ENCODE measurements around the gene CELA3A.

DNA sequence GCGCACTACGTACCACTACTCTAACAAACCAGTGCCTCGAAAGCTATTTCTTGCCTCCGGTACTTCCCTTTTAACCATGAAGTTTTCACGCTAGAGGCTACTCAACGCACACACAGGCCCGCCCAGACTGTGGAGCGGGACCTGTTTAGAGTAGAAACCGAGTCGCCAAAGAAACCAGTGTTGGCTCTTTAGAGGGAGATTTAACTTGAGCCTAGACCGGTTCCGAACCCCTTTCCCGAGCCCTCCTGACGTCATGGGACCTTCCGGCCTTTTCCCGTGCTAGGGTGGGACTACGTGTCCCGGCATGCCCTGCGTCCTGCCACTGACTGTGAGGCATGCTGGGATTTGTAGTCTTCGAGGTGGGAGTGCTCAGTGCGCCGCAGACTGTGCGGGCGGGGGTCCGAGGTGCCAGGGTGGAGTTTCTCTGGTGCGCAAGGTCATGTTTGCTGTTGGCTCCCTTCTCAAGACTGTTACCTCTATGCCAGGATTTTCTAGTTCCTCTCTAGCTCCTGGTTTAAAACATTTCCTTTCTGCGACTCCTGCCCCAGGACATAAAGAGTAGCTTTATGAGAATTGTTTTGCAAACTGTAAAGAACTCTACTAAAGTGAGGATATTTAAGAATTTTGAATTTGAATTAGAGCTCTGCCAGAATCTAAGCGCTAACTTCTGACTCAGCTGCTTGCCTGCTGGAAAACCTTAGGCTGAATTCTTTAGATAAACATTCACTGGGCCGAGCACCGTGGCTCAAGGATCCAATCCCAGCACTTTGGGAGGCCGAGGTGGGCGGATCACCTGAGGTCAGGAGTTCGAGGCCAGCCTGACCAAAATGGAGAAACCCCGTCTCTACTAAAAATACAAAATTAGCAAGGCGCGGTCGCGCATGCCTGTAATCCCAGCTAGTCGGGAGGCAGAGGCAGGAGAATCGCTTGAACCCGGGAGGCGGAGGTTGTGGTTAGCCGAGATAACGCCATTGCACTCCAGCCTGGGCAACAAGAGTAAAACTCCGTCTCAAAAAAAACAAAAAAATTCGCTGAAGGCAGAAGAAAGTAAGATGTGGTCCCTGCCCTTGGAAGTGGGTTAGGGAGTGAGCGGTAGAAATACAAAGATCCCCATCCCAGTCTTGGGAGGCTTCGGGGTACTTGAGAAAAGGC lies 793 bp upstream of the USP48 start:
- RRBS = 0% methylated on average over 6 of the region's 48 CpGs

DNA sequence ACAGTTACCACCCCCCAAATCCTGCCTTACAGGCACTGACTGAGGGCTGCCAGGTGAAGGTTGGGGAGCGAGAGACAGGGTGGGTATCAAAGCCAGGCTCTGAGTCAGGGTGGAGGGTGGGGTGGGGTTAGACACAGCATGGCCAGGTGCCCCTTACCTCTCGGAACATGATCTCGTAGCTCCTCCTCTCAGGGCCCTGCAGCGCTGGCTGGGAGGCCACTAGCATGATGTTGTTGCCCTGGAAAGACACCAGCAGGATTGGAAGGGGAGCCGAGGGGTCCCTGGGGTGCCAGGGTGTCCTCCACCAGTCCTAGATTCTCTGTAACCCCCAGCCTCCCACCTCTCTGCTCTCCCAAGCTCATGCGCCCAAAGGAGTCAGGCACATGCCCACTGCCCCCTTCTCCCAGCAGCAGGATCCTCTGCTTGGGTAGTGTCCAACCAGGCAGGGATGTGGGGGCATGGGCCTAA lies 53.1 kb downstream of the LDLRAD2 start:
- RRBS = no CpG with 5 or more reads among the region's 6 CpGs

DNA sequence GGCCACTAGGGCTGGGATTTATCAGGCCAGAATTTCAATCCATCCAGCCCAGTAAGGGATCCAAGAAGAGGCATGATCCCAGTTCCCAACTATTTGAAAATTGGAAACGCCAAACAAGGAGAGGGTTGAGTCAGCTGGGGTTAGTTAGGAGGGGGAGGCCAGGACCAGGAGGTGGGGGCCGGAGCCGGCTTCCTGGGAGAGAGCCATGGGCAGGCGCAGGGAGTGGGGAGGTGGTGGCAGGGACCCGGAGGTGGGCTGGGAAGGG lies 10.4 kb downstream of the HSPG2 start:
- RRBS = 23% methylated on average over 3 of the region's 5 CpGs

DNA sequence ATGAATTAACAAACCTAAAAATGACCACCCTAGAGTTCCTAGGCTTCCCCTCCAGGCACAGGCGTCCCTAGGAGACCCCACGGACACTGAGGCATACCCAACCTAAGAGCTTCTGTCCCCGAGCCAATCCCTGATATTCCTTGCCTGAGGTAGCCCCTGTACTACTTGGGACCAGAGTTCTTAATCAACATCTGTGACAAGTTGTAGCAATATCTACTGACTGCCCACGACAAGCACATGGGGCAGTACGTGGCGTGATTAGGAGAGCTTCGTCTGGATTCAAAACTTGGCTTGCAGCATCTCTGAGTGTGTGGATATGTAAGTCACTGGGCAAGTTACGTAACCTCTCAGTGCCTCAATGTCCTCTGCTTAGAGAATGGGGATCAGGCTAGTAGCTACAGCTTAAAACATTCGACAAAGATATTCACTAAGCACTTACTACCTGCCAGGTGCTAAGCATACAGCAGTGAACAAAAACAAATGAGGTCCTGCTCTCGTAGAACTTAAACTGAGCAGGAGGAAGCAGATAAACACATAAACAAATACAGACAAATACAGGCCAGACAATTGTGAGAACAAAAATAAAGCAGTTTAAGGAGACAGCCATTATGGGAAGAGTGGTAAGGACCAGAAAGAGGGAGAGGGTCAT lies 5.0 kb downstream of the HSPG2 start:
- RRBS = no CpG with 5 or more reads among the region's 10 CpGs

- RRBS = no CpG with 5 or more reads among the region's 11 CpGs
These were observed at the start of gene CELA3A for GRCh38 chr1:22001303-22001899. TSS of gene CELA3A (plus strand) at chr1:22001657.

DNA sequence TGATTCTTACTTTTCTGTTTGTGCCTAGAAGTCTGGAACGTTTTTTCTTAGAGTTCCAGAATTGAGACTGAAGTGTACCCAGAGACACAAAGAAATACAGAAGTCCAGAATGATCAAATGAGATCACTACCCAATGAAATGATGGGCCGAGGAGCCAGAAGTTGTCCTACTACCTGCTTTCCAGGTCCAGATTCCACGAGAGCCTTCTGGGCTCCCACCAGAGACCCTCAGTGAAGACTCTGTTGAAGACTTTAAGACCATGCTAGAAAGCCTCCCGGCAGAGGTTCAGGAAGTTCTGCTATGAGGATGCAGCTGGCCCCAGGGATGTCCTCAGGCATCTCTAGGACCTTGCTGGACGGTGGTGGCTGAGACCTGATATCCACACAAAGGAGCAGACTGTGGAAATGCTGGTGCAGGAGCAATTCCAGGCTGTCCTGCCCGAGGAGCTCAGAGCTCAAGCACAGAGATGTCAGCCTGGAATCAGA lies 22.2 kb upstream of the CDC42 start:
- RRBS = no CpG with 5 or more reads among the region's 6 CpGs

DNA sequence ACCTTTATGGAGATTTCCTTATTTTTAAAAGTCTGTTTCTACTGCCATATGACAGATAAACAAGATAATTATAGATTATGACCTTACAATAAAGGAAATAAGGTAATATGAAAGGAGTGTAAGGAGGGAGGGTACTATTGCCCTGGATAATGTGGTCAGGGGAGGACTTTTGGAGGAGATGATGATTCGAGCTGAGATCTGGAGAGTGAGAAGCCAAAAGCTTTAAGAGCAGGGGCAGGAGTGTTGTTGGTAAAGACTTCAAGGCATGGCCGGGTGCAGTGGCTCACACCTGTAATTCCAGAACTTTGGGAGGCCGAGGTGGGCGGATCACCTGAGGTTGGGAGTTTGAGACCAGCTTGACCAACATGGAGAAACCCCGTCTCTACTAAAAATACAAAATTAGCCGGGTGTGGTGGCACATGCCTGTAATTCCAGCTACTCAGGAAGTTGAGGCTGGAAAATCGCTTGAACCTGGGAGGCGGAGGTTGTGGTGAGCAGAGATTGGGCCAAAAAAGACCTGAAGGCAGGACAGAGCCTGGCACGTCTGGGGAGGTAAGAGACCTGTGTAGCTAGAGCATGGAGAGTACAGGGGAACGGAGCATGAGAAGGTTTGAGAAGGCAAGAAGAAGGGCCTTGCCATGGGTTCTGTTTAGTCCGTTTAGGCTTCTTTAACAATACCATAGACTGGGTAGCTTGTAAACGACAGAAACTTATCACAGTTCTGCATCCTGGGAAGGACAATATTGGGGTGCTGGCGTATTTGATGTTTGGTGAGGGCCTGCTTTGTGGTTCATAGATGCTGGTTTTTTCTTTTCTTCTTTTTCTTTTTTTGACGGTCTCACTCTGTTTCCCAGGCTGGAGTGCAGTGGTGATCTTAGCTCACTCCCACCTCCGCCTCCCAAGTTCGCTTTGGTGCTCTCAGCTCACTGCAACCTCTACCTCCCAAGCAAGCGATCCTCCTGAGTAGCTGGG lies 14.3 kb downstream of the CDC42 start:
- RRBS = no CpG with 5 or more reads among the region's 17 CpGs

DNA sequence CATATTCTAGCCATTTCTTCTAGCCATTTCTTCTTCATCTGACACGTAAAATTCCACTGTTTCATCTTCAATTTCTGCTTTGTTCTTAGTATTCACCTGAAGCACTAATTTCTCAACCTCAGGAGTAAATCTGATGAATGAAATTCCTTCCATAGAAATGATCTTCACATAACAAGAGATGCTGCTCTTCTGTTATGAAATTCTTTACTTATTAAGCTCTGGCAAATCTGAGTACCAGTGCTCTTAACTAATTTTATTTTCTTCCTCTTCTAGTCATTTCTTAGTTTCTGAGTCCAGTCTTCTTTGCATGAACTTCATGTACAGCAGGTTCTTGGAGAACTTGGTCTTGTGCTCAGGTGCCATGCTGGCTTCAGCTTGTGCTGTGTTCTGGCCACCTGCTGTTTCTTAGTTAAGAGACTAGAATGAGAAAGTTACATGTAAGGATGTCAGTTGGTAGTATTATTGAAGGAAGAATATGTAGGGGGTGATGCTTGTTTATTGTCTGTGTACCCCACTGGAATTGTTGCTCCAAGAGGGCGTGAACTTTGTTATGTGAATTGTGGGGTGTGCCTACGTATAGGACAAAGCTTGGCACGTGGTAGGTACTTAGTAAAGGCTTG lies 16.1 kb downstream of the CDC42 start:
- RRBS = no CpG with 5 or more reads among the region's 4 CpGs

DNA sequence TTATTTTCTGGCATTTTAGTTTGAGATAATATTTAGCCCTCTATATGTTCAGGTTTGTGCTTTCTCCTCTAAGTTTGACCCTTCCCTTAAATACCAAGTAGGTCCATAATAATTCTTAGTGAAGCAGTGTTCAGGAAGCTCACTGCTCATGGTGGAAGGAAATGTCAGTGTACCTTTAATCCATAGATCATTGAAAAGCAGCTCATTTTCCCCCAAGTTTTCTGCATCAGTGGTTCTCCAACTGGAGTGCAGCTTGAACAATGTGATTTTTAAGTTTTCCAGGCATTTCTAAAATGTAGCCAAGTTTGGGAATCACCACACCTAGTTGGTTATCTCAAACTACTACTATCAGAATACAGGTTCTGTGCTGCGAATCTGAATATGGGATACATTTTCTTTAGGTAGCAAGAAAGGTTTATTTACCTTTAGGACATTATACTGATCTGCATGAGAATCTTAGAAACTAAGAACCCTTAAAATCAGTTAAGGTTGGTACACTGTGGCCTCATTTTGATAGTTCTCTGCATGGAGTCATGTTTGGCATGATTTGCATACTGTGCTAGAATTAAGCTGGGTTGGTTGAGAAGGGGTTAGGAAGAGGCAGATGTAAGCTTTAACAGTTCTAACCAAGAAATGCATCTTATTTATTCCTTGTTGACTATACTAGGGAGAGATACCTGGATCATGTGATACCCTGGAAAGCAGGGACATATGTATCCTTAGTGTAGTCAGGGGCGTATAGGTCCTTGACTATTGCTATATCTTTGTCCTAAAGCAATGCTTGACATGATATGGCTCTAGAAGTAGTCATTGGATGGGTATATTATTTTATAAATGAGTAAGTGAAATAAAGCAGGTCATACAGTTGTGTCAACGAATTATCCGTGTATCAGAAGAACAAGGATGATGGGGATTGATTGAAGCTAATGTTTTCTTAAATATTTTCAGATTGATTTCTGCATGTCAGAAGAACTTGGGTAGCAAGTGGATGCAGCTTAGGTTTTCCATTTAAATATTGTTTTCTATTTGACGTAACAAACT lies 40.9 kb downstream of the CDC42 start:
- RRBS = no CpG with 5 or more reads among the region's 5 CpGs

DNA sequence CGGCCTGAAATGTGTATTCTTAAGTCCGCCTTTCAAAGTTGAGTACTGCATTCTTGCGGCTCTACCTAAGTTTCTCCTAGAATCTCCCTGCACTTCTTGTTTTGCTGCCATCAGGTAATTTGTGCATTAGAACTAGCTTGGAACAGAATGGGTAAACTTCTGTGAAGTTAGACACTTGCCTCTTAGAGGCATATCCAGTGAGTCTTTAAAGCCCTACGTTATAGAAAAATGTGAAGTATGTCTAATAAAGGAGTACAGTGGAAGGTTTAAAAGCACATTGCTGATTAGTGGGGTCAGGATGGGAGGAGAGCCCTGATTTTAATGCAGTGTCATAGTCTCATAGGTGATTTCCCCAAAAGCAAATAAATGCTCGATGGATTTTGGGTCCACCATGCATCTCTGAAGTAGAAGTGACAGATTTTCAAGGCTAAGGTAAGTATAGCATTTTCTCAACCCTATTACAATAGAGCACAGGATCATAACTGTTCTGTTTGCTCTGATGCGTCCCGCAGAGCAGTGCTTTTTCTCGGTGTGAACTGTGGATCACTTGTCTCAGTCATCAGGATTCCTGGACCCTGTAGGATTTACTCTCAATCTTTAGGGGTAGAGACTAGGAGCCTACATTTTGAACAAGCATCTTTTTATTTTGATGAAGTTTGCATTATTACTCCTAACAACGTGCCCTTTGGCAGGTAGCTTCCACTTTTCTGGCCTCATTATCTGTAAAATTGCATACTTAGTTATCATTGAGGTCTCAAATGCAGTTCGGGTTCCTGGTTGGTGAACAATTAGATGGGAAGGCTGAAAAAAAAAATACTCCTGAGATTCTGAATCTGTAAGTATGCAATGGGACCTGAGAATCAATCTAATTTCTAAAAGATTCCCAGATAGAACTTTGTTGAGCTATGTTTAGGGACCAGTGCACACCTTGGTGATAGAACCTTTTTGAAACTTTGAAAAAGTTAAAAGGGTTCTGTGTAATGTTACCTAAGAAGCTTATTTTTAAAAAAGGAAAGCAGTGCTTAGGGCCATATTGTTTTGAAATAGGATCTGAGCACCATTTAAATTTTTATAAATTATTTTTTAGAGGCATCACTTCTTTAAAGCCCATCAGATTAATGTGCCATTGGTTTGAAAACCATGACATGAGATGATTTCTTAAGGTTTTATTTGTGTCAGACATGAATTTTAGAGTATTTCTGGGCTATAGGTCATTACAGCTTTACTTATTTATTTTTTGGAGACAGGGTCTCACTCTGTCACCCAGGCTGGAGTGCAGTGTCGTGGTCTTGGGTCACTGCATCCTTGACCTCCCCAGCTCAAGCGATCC lies 44.9 kb downstream of the WNT4 start:
- RRBS = no CpG with 5 or more reads among the region's 12 CpGs

- RRBS = no CpG with 5 or more reads among the region's 14 CpGs
These were observed 878 bp downstream of the ZBTB40 start for GRCh38 chr1:22452468-22452990.

DNA sequence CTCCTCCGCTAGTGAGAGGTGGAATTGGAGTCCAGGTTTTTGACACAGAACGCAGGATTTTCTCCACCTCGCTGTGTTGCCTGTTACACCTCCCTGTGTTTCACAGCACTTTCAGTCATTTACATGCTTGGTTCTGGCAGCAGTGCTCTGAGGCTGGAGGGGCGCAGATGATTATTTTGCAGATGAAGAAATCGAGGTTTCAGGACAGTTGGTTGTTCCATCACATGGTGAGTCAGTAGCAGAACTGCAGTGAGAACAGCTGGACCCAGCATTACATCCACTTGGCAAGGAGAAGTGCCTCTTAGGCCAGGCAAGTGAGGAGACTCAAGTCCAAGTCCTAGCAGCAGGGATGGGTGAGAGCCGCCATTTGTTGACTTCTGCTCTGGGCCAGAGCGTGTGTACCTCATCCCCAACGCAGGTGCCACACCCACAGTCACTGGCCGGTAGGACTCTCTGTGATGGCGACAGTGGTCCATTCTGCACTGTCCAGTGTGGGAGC lies 26.8 kb upstream of the EPHA8 start:
- RRBS = no CpG with 5 or more reads among the region's 10 CpGs

DNA sequence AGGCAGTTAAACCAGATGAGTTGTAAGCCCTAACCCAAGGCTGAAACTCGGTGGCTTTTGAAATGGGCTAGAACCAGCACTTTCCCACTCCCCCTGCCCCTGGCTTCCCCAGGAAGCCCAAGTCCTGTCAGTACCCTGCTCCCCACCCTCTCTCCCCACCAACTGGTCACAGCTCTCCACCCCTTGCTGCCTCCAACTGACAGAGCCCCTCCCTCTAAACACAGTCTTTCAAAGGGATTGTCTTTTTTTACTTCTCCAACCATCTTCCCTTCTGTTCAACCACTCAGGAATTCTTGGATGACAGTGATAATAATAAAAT lies 1.1 kb downstream of the C1QB start:
- RRBS = no CpG with 5 or more reads among the region's 1 CpG

DNA sequence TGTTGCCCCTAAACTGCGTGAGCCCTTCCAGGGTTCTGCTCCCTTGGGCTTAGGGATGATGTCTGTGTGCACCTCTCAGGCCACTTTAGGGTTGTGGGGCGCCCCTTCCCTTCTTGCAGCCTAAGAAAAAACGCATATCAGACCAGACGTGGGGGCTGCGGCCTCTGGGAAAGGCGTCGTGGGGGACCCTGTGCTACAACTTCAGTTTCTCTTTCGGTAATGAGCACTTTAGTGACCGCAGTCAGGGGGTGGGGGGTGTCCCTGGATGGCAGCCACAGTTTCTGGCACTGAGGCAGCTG lies 1.6 kb downstream of the EPHB2 start:
- RRBS = no CpG with 5 or more reads among the region's 9 CpGs

- RRBS = no CpG with 5 or more reads among the region's 16 CpGs
These were observed 116.1 kb downstream of the EPHB2 start for GRCh38 chr1:22826413-22827463.

GRCh38 chr1:22828808-22829435 lies 118.3 kb downstream of the EPHB2 start:
- RRBS = no CpG with 5 or more reads among the region's 12 CpGs

GRCh38 chr1:23082247-23082708 lies 63.0 kb downstream of the KDM1A start:
- RRBS = no CpG with 5 or more reads among the region's 4 CpGs

GRCh38 chr1:23168136-23168690 lies 49.1 kb downstream of the HTR1D start:
- RRBS = 1% methylated on average over 20 of the region's 51 CpGs

DNA sequence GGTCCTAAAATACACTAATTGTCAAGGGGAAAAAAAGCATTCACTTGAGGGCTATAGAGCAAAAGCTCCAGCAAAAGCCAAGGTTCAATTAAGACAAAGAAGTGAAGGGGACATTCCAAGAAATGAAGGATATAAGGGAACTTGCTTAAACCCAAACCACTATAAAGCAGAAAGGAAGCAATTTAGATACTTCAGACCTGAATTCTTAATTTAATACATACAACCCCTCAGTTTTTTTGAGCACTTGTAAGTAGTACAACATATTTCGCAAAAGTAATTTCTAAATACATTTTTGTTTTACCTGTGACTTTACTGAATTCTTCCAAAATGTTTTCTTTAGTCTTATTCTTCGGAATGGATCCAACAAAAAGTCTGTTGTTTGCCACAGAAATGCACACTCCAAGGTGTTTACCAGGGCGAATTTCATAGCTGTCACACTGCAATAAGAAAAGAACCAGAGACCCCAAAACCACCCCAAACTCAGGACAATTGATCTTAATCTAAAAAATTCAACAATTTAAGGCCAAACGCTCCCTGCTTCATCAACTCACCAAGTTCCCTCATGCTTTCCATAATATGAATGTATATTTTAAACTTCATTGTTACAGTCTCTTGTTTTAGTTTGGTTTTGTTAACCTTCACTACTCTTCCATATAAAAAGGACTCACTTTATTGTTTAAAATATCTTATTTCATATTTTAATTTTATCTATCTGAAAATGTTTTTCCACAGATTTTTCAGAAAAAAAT lies 22.7 kb downstream of the HNRNPR start:
- RRBS = no CpG with 5 or more reads among the region's 4 CpGs